Hematopoietic multipotent progenitor cell (in vitro differentiated cells): ENCODE measurements around a stretch of chr3.

DNA sequence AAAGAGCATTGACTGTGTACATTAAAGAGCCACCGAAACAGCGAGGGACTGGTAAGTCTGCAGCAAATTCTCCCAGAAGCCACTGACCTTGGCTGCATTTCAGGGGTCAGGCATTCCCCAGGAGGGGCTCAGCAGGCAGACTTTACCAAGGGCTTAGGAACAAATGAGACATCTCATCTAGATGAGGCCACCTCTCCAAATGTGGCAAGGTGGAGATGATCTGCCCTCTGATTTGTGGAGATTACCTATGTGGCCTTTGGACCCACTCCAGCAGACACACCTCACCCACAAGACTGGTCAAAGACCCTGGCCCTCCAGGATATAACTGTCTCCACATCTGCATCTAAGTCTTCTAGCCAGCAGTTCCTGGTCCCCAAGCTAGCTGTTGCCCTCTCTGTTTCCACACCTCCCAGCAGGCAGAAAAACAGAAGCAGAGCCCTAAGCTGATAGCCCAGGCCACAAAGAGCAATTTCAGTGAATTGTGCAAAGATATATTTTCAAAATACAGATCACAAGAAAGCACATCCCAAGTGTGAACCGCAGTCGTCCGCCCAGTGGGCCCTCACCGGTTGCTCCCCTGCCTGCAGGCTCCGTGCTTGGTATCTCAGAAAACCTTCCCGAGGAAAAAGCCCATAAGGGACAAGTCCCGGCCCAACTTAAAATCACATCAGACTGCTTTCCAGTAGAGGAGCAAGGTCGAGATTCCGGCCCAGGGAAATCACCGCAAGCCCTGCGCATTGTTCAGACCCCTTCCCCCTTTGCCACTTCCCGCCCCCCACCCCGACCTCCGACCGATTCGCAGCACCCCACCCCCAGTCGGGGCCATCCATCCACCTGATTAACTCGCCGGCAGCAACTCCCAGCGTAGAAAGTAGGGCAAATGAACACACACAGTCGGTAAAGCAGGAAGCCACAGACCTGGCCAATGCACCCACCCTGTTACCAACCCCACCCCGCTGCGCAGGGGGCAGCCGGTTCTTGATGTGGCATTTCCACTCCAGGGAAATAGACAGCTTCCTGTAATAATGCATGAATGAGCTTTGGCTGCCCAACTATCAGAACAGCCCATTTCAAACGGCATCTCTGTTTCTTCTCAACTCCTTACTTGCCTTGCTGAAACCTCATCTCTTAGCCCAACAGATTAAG, 2.5 kb downstream of the TNIK start:
- CAGE, long polyA plus RNA, result no peak

GRCh38 chr3:171696773-171697187, 113.5 kb downstream of the PLD1 start:
- CAGE, long polyA plus RNA, result no peak

DNA sequence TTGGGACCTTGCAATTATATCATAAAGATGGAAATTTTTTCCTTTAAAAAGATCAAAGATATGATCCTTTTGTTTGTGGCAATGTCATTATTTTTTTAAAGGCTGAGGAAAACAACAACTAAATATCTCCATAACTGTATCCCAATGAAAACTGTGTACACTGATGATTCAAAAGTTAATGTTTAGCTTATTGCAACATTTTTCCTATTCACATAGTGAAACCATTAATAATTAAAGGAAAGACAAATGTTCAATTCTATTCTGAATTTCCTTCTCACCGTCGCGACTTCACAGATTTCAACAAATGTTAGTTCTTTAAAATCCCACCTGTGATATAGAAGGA, 40.3 kb downstream of the TMEM212 start:
- CAGE, long polyA plus RNA, result no peak

DNA sequence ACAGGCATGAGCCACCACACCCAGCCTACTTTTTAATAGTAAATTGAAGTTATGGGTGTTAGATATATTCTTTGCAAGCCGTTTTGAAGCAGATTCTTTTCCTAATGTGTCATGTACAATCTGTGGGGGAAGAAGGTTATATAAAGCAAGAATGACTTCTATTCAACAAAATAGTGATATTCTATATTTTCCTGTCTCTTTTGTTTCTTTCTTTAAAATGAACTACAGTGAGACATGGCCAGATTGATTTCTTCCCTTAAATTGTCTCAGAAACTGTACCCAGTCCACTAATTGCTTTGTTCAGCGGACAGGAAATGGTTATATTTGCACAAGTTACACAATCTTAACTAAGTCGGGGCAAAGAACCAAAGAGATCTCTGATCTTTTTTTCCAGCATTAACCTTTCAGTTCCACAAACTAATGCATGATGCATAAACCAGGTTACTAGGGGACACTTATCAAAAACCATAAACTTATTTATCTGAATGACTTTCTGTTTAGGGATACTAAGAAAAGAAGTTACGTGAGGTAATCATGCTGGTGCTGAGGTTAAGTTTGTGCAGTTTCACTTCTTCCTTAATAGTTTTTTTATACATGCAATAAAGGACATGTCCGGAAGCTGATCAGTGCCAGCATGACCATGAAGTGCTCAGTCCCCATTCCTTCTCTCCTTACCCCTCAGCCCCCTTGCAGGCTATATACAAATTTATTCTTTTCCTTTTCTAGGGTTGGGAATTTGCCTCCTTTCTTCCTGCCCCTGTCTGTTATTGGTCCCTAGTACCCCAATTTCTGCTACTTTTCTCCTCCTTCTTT, 22.3 kb downstream of the FNDC3B start:
- CAGE, long polyA plus RNA, result no peak

GRCh38 chr3:172085717-172086095, 46.3 kb downstream of the FNDC3B start:
- CAGE, long polyA plus RNA, result no peak

GRCh38 chr3:172294013-172294561, 154.2 kb downstream of the GHSR start:
- CAGE, long polyA plus RNA, result no peak

GRCh38 chr3:172319632-172320161, 128.6 kb downstream of the GHSR start:
- CAGE, long polyA plus RNA, result no peak

GRCh38 chr3:172323799-172324903, 124.1 kb downstream of the GHSR start:
- CAGE, long polyA plus RNA, result no peak

DNA sequence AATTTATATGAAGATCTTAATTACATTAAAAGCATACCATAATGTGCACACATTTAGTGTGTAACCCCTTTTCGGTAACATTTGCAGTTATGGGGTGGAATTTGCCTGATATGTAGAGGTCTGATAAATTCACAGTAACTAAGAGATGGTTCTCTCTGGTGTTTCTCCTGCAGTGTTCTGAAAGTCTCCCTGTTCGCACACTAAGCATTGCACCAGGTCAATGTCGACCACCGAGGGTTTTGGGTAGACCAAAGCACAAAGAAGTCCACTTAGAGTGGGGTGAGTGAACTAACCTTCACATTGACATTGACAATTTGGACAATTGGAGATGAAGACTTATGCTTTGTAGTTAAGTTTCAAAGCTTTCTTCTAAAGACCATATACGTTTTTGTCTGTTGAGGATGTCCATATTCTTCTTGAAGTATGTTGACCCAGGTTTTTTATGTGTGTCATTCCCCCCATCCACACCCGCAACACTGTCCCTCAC, 105.4 kb downstream of the GHSR start:
- CAGE, long polyA plus RNA, result no peak

GRCh38 chr3:172367356-172368129, 80.7 kb downstream of the GHSR start:
- CAGE, long polyA plus RNA, result no peak

- CAGE, long polyA plus RNA, result no peak
Observed at GRCh38 chr3:172595328-172595840, 72.2 kb upstream of the TNFSF10 start.

GRCh38 chr3:172607838-172608208, 84.6 kb upstream of the TNFSF10 start:
- CAGE, long polyA plus RNA, result no peak

DNA sequence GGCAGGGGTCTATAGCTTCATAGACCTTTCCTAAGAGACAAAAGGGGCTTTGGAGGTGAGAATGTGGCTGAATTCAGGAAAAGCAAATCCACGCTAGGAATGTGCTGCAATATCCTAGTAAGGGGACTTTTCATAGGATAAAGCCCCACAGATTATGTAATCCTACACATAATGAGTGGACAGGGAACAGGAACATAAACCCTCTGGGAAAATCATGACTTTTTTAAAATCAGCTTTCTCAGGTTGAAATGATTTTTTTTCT, 1.4 kb downstream of the NCEH1 start:
- CAGE, long polyA plus RNA, result no peak

DNA sequence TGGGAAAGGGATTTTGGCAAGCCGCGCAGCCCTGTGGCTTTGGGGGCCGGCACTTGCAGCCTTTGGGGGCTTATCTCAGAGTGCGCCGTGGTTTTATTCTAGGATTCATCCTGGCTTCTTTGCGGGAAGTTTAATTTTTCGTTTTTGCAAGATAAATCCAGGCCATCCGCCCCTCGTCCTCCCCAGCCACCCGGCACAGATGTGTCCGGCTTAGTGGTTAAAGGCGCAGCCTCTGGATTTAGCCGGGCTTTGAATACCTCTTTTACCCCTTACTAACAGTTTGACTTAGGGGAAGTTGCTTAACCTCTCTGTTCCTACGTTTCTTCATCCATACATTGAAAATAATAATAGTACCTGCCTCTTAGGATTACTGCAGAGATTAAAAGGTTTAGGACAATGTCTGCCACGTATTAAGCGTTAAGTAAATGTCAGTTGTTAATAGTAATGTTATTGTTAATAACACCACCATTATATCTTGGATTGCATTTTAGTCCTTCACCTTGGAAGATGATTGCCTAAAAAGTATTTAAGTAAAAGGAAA, 680 bp downstream of the ECT2 start:
- CAGE, long polyA plus RNA, result no peak

DNA sequence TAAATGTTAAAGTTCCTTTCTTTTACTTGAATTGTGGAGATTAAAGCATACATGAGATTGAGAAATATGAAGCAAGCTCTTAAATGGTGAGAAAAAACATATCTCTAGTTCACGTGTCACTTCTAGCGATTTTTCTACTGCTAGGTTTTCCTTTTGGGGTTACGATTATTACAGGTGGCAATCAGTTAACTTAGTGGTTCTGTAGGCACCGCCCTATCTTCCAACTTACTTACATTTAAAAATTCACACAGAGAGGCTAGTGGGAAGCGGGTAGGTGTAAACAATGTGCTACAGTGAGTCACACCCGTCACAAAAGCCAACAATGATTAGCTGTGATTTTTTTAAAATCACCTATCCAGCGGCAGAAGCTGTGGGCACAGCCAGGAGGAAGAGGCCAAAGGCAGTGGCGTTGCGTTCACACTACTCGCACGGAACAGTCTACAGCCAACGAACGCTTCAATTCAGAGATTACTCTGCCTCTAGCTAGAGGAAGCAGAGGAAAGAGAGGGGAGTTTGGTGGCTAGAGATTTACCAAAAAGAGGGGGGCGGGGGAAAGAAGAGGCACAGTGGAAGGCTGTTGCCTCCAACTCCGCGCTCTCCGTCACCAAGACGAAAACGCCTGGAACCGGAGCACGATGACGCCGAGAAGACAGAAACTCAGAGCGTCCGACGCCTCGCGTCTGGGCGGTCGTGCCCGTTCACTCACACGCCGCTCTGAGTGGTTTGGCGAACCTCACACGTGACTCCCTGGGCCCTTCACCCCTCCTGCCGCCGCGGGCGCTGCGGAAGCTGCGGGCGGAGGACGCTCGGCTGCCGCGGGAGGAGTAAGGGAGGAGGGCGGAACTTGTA, 2.4 kb upstream of the NLGN1 start:
- CAGE, long polyA plus RNA, result no peak

DNA sequence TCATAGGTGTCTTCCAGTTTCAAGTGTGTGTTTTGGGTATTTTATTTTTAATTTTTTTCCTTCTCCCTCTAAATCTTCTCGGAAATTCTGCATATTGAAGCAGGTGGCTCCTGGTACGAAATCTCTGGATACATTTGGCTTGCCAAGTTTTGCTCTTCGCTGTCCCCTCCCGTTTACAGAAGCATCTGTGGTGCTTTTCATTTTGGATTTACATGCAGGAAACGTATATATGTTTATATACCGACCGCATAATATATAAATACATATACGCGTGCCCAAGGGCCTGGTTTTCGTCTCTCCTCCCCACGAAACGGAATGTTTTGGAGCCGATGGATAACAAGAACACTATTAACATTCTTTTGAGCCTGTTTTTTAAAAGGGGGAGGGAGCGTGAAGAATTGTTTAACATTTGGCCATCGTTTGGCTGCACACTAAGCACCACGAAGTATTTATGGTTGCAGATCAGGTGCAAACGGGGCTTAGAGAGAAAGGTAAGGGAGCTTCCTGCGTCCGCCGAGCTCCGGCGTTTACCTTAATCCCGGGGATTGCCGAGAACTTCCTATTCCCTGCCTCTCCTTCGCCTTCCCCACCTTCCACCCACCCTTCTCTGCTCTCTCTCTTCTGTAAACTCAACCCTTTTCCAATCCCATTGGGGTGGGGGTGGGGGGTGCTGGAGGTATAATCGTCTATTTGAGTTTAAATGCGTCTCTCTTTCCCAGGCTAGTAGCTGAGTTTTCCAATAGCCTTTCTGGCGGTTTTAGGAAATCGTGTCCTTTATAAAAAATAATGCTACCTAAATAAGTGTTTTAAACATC, 1.1 kb upstream of the NLGN1 start:
- CAGE, long polyA plus RNA, result no peak

GRCh38 chr3:174440189-174440624, 418.9 kb upstream of the NAALADL2 start:
- CAGE, long polyA plus RNA, result no peak

GRCh38 chr3:176853471-176853922, 343.8 kb downstream of the TBL1XR1 start:
- CAGE, long polyA plus RNA, result no peak

GRCh38 chr3:177033971-177034389, 163.3 kb downstream of the TBL1XR1 start:
- CAGE, long polyA plus RNA, result no peak

DNA sequence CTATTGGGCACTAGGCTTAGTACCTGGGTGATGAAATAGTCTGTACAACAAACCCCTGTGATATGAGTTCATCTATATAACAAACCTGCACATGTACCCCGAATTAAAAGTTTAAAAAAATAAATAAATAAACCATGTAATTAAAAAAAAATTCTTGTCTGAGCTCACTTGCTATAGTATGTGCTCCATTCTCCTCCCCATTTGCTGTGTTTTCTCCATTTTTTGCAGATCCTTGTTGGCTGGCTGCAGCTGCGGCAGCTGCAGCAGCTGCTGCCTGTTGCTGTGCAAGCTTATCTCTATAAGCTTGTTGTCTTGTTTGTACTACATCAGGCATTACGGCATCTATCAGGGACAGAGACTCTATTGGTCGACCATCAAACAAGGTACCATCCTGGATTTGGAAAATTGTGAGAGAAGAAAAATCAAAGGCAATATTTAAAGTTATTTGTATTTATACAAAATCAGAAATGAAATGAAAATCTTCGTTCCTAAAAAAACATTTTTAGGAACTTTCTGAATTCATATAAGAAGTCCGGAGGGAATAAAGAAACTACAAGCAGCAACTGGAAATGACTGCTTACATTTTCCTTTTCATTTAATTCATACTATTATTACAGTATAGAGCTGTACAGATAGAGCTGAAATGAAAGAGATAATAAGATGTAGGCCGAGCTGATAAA, 145.8 kb downstream of the TBL1XR1 start:
- CAGE, long polyA plus RNA, result no peak